Neural progenitor cell (in vitro differentiated cells): ENCODE data around the gene LMNTD1.

GRCh38 chr12:24535603-24535952, 413.3 kb downstream of the BCAT1 start:
- RAMPAGE, long total RNA: no peak

- RAMPAGE, long total RNA: no peak
These were observed 12.3 kb downstream of the BCAT1 start for GRCh38 chr12:24936507-24937162.

- RAMPAGE, long total RNA: no peak
These were observed 19.0 kb downstream of the KRAS start for GRCh38 chr12:25231604-25232193.

DNA sequence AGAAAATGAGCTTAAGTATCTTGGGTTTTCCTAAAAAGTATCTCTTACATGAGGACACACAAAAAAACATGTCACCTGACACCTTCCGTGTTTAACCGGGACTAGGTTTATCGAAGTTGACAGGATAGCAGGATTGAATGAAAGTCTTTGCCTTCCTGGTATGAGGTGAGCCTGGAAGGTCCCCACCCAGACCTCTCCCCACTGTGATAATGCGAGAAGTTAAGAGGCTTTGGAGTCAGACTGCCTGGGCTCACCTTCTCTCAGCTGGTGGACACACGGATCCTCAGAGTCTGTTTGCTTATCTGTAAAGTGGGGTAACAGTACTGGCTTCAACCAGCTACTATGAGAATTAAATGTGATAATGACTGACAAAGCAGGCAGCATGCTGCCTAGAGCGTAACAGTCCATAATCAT, 133.7 kb upstream of the KRAS start:
- RAMPAGE, long total RNA: no peak

DNA sequence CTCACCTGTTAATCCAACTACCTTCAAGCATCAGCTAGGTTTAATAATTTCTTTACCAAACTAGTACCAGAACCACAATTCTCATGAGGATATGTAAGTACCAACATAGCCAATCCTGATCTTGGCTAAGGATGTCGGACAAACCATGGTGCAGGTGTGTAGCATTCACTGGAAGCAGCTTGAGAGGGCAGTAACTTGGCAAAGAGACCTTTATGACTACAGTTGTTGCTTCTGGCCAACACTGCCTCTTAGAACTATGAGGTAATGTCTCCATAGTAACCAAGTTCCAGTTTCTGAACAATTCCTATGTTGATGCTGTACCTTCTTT, at the start of gene LMNTD1:
Gene LMNTD1, minus strand, starts transcription at position 220 of the 328 bp plus-strand sequence.
- RAMPAGE, long total RNA: no peak

GRCh38 chr12:25986174-25986403, 27.6 kb downstream of the RASSF8 start:
- RAMPAGE, long total RNA: no peak

DNA sequence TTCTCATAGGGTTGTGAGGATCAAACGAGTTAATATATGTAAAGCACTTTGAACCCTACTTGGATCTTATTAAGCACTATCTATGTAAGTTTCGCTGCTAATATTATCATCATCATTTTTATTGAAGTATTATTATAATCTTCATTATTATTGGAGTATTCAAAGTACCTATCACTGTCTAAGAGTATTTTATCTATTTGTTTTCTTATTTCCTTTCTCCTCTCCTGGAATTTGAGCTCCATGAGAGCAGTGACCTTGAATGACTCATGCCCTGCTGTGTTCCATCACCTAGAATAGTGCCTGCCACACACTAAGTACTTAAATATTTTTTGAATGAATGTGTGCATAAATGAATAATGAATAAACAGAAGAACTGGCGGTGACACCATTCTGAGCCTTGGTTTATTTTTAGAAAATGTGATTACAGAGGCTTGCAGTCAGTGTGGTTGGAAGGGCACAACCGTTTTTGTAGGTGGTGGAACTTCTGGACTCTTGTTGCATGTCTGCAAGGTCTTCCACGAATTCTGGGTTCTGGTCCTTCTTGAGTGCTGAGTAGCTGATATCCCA, 28.5 kb upstream of the BHLHE41 start:
- RAMPAGE, long total RNA: no peak

- RAMPAGE, long total RNA: no peak
These were observed 31.3 kb upstream of the BHLHE41 start for GRCh38 chr12:26156049-26156625.

DNA sequence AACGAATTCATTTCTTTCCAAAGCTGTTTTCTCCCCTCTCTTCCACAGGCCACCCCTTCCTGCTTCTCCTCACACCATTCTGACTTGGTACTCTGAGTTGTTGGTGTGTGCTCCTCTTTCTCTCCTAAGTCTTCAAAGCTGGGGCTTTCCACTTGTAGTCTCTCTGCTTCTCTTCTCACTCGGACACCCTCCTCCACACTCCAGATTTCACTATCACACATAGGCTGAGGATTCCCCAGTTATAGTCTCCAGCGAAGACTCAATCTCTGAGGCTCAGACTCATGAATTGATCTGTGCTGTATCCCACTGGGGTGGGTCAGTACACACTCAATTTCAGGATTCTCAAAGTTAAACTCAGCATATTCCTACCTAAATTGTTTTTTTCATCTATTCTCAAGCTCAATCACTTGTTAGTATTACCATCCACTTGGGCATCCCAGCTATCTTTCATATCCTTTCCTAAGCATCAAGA, 201.1 kb downstream of the SSPN start:
- RAMPAGE, long total RNA: no peak

DNA sequence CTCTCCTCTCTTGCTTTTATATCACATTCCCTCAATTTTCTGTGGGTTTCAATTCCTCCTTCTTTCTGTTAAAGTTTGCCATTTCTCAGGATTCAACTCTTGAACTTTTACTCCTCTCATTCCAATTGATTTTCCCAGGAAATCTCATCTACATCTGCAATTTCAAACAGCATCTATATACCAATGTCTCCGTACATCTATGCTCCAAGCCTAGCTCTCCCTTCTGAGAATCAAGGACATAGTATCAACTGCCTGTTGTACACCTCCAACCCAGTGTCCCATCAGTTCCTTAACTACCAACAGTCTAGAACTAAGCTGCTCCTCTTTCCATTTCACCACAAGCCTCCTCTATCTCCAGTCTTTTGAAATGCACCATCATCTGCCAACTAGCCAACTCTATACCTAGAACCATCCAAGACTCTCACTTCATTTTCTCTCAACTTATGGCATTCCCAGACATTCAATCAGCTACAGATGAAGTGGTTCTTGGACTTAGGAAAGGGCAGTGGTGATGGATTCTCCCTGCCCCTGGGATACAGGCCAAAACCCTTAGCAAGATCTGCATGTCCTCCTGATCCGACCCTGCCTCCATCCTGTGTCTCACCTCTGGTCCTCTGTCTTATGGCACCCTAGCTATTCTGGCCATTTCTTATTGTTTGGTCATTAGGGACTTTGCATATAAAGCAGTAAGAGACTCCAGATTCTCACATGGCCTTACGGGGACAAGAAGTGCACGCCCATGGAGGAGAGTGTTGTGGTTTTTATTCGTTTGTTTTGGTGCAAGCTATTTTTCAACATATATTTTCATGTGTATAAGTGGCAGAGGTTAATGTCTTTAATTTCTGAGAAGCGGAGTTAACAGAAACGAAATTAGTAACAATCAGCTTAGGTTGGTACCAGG, 264.5 kb downstream of the SSPN start:
- RAMPAGE, long total RNA: no peak

GRCh38 chr12:26473633-26474201, 278.3 kb downstream of the SSPN start:
- RAMPAGE, long total RNA: no peak

GRCh38 chr12:26525830-26526316, 307.1 kb downstream of the ITPR2 start:
- RAMPAGE, long total RNA: no peak

- RAMPAGE, long total RNA: no peak
These were observed 232.5 kb downstream of the ITPR2 start for GRCh38 chr12:26600383-26600965.

DNA sequence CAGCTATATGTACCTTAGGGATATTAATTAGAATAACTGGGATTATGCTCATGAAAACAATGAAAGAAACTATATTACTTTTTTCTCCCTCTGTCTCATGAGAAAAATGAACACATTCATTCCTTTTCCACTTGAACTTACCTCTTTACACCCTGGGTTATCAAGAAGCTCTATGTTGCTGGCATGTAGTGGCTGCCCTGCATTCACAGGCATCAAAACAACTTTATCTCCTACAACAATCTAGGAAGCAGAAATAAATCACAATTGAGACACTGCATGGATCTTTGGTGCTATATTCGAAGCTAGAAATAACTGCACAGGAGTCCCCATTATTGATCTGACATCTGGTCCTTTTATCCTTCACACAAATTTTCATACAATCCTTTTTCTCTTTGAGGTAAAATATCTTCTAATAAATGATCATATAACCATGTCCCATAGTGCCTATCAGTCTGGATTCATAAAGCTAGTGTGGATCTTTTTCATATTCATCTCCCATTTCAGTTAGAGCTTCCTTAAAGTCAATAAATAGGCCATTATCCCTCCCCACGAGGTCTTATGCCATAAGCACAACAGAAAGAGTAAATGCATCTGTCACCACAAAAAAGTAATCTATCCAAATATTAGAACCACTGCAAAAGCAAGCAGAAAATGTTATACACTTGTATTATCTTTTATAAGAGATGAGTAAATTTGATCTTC, 116.8 kb downstream of the ITPR2 start:
- RAMPAGE, long total RNA: no peak

GRCh38 chr12:26725424-26726080, 107.4 kb downstream of the ITPR2 start:
- RAMPAGE, long total RNA: no peak

GRCh38 chr12:26937555-26937867, 270 bp downstream of the INTS13 start:
- RAMPAGE, long total RNA: no peak

DNA sequence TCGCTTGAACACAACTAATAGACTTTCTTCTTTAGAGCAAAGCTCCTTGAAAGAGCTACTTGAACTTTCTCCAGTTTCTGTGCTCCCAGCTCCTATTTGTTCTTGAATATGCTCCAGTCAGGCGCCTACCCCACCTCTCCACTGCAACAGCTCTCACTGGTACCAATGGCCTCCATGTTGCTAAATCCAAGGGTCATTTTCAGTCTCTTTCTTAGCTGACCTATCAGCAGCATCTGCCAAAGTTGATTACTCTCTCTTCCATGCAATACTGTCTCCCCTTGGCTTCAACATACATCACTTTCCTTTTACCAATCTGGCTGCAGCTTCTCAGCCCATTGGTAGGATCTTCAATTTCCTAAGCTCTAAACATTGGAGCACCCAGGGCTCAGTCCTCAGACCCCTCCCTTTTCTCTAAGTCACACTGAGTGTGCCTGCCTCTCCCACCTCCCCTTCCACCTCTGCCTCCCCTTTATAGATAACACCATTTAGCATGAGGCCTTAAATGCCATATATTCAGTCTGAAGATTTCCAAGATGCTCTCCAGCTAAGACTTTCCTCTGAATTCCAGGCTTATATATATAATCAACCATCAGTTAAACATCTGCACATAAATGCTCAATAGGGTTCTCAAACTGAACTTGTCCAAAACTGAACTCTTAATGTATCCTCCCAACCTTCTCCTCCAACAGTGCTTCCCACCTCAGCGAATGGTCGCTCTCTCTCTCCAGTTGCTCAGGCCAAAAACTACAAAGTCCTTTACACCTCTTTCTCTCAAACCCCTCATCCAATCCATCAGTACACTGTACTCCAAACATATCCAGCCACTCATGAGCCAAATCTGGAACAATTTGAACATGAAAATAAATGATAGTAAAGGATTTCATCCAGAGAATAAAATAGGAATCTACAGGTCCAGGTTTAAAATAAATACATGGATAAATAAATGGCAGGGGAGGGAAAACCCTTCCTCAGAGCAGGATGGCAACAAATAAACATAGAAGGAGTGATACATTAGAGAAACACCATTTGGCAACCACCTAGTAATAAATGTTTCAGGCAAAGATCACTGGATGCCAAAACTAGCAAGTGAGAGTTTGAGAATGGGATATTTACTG, 27.2 kb downstream of the TM7SF3 start:
- RAMPAGE, long total RNA: no peak

GRCh38 chr12:27012864-27013335, 1.3 kb downstream of the TM7SF3 start:
- RAMPAGE, long total RNA: no peak

GRCh38 chr12:27179690-27180532, 64.2 kb upstream of the STK38L start:
- RAMPAGE, long total RNA: no peak

DNA sequence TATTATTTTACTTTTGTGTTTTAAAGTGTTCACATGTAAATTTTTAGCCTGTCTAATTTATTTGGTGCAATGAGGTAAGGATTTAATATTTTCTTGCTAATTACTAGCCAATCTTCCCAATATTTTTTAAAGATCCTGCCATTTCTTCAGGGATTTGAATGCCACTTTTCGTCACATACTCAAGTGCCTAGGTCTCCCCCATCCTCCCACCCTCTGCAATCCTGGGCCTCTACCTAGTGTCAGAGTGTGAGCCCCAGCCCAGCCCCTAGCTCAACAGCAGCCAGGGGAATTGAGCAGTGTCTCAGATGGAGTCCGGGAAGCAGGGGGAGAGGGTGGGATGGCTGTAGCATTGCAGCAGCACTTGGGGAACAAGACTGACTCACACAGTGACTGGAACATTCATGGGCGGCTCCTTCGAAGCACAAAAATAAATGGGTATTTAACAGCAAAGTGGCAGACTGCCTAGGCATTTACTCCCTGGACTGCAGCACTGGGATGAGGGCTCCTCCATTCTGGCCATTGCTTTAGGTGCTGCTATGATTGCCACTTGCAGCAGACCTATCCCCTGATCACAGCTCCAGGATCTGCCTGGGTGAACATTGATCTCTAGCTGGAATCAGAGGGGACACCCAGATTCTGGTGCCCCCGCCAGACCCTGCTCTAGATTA, 46.1 kb upstream of the STK38L start:
- RAMPAGE, long total RNA: no peak